SJSA1 (cell line): ENCODE measurements around the genes CNOT9, ZNF142 and WNT10A.

DNA sequence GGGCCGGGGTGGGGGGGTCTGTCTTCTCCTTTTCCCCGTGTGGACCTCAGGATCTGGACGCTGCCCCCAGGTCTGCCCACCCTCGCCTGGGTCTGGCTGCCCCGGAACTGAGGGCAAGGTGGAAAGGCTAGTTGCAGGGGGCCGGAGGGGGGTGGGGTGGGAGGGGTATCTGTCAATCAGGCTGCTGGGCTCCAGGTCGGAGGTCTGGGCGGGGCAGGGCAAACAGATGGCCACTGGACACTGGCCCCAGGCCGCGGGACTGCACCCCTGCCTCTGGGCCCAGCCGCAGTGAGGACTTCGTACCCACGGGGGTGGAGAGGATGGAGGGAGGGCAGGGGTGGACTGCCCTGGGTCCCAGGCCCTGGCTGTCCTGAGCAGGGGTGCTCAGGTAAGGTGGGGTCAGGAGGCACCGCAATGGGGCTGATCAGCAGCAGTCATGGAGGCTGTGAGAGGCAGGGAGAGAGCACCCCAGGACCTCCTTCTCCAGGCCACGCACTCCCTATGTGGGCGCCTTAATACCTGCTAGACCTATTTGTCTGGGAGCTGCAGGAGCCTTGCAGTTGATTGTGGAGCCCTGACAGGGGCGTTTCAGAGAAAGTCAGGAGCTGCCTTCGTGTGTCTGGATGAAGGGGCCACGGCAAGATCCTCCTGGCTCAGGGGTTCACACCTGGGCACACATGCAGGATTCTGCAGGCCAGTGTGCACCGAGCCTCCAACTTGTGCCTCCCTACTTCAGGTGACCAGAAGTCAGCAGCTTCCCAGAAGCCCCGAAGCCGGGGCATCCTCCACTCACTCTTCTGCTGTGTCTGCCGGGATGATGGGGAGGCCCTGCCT, 1.4 kb downstream of the CTDSP1 start:
- RAMPAGE, long total RNA = no peak

- RAMPAGE, long total RNA = no peak
Measured at GRCh38 chr2:218403006-218403635, 3.5 kb downstream of the CTDSP1 start.

DNA sequence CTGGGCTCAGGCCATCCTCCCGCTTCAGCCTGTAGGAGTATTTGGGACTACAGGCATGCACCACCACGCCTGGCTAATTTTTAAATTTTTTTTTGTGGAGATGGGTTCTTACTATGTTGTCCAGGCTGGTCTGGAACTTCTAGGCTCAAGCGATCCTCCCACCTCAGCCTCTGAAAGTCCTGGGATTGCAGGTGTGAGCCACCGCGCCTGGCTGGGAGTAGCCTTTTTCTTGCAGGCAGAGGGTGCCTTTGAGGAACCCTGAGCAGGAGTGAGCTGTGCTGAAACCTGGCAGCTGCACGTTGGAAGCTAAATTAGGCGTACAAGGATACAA, 8.0 kb downstream of the CTDSP1 start:
- RAMPAGE, long total RNA = no peak

DNA sequence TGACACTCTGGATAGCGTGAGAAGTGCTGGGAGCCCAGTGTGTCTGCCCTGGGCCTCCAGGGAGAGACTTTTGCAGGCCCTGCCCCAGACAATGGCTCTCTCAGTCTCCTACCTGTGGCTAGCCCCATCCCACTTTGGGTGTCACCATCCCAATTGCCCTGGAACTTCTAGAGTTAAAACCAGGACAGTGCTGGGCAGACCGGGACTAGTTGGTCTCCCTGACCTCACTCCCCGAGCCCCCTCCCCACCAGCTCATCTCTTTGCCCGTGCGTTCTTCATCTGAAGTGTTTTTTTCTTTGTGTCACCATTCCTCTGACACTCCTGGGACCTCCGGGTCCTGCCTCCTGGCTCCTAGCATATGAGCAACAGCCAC, 354 bp downstream of the VIL1 start:
- RAMPAGE, long total RNA = no peak

DNA sequence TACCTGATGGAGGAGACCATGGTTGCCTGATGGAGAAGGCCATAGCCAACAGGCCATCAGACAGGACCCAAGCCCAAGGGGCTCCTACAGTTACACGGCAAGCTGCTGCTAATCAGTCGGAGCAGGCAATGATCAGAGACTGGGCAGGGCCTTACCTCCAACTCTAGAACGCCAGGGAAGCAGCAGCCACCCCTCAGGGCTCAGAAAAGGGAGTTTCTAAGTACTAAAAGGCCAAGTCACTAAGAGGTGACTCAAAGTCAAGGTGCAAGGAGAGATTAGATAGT, 3.4 kb downstream of the VIL1 start:
- RAMPAGE, long total RNA = no peak

DNA sequence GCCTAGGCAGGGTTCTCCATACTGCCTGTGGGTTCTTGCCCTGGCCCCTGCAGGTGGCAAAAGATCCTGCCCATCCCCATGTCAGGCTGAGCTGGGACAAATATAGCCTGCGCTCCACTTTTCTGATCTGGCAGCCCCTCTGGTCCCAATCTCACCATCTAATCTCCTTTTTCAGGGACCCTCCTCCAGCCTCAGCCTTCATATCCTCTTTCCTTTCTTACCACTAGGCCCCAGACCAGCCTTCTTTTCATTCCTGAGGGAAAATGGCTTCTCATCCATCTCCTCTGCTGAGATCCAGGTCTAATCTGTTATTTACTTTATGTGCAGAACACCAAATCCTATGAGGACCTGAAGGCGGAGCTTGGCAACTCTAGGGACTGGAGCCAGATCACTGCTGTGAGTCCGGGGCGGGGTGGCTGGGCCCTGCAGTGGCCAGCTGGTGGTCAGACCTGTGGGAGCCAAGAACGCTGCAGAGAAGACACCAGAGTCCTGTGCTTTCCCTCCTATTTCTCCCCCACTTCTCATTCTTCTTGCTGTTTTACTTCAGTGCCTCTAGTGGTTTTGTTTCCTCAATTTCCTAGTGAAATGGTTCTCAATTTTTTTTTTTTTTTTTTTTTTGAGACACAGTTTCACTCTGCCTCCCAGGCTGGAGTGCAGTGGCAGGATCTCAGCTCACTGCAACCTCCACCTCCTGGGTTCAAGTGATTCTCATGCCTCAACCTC, 19.6 kb downstream of the VIL1 start:
- RAMPAGE, long total RNA = no peak

GRCh38 chr2:218568399-218569080, at the start of gene CNOT9:
Gene CNOT9, plus strand, starts transcription at chr2:218568839.
- RAMPAGE, long total RNA = start-site peak on the plus strand at chr2:218568567-218568643, 70 and 41 reads in 2 replicates; start-site peak on the plus strand at chr2:218568823-218568929, 1,157 and 663 reads in 2 replicates

GRCh38 chr2:218569081-218569566, 485 bp downstream of the CNOT9 start:
- RAMPAGE, long total RNA = no peak

DNA sequence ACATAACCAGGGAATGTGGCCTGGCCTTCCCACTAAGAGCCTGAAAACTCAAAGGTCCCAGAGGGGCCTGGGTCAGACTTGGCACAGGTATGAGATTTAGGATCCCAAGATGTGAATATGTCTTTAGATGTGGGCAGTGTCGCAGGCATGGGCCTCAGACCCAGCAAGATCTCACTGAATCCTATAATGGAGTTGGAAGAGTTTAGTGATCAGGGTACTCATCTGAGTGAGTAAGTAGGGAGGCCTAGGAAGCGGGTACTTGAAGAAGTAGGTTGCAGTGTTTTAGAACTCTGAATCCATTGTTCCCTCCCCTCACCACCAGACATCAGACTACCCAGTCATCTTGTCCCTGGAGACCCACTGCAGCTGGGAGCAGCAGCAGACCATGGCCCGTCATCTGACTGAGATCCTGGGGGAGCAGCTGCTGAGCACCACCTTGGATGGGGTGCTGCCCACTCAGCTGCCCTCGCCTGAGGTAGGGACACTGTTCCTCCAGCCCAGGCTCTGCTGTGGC, 22.7 kb downstream of the PLCD4 start:
- RAMPAGE, long total RNA = no peak

GRCh38 chr2:218658426-218659075, 872 bp downstream of the ZNF142 start:
- RAMPAGE, long total RNA = no peak

DNA sequence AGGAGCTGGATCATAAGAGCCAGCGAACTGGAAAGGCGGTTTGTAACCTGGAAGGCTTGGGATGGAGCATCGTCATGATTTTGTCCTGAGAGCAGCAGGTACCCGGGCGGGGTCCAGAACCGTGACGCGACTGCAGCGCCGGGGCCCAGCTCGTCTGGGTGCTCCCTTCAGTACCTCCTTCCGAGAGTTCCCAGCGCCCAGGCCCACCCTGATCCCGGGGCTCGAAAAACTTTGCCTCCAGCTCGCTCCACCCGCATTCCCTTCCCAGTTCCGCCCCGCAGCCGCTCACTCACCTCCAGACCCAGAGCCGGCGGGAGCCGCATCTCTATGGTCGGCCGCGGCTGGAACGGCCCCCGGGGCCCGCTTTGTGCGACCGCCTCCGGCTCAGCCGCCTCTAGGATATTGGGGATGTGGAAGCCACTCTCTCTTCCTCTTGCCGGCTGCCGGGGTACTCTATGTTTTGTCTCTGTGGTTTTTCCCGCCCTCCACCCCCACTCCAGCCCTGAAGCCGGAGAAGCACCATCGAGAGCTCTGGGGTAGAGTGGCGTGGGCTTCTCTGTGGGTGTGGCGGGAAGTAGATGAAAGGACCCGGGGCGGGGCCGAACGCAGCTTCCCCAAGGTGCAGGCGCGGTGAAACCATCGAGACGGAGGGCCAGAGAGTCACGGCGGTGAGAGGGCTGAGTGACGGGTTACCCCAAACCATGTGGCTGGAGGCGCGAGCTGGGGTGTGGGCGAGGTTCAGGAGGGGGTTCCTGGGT, at the start of gene ZNF142:
Gene ZNF142, minus strand, starts transcription at position 548 of the 758 bp plus-strand sequence.
- RAMPAGE, long total RNA = start-site peak on the plus strand centred at position 642 of the sequence, 6 bp wide, 47 and 36 reads in 2 replicates

- RAMPAGE, long total RNA = no peak
Measured at GRCh38 chr2:218754003-218754751, 27.8 kb upstream of the CYP27A1 start.

DNA sequence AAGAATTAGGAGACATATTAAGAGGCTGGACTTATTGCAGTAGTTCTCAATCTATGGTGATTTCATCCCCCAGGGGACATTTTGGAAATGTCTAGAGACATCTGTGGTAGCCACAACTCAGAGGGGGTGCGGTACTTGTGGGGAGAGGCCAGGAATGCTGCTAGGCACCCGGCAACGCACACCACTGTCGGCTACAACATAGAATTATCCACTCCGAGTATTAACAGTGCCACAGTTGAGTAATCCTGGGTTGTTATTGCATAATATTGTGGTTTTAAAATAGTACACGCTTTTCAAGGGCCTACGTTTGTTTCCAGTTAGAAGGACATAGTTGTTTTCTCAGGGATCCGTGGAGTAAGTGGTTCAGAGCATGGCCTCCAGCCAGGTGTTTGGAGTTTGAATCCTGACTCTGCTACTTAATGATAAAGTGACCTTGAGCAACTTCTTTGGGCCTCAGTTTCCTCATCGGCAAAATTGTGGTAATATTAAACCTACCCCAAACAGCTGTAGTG, 24.4 kb downstream of the CYP27A1 start:
- RAMPAGE, long total RNA = no peak

DNA sequence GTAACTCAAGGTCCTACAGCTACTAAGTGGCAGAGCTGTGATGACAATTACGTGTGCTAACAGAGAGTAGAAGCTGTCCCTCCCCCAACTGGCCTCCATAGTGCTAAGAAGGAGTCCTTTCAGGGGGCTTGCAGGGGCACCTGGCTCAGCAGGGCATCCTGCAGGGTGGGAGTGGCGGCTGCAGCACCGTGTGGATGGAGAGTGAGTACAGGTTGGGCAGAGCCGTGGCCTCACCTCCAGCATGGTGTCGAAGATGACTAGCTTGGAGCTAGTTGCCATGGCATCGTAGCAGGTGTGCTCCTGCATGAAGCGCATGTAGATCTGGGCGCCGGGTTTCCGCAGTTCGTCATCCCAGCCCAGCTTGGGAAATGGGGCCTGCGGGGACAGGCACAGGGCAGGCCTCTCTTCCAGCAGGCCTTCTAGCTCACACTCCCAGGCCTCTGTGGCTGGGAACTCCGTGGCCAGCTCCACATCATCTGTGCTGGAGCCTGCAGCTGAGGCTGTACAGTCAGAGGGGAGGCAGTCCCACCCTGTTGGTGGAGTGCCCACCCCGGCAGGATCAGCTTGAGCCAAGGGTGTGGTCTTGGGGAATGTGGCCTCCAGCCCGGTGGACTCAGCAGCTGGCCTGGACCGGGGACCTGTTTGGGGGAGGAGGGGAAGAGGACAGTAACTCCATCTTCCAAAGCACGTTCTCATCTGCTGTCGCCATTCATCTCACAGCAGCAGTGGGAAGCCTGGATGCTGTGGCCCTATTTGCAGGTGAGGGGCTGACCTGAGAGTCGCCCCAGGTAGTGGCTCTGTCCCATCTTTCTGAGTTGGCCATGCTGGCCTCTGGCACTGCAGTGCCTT, 29.6 kb upstream of the WNT6 start:
- RAMPAGE, long total RNA = no peak

- RAMPAGE, long total RNA = no peak
Measured at GRCh38 chr2:218834635-218835202, 24.9 kb upstream of the WNT6 start.

DNA sequence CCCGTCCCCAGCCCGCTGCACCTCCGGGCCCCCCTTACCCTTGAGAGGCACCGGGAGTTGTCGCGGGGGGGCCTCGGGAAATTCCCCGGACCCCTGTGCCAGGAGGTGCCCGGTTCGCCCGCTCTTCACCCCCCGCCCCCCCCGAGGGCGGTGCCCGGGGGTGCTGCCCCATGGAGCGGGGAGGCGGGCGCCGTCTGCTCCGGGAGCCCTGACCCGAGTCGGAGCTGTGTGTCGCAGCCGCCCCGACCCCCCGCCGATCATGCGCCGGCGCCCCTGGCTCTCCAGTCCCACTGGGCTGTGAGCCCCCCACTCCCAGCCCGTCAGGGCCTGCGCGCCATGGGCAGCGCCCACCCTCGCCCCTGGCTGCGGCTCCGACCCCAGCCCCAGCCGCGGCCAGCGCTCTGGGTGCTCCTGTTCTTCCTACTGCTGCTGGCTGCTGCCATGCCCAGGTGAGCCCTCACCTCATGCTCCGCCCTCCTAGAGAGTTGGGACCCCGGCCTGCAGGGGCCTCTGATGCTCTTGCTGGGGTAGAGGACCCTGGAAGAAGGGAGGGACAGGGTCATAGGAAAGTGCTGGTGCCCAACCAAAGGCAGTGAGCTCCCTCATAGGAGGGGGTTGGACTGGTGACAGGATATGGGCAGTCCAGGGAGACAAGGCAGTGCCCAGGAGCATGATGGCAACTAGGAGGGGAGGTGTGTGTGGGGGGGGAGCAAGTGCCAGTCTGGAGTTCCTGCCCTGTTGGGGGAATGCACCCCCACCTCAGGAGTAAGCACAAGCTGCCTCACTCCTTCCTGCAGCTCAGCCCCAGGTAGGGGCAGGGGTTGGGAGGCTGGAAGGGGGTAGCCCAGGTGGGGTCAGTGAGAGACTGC, at the start of gene WNT10A:
Gene WNT10A, plus strand, starts transcription at position 193 of the 869 bp plus-strand sequence.
- RAMPAGE, long total RNA = no peak

GRCh38 chr2:219001866-219002383, 8.7 kb upstream of the CRYBA2 start:
- RAMPAGE, long total RNA = no peak

- RAMPAGE, long total RNA = no peak
Measured at GRCh38 chr2:219049257-219049715, 8.0 kb upstream of the CFAP65 start.

DNA sequence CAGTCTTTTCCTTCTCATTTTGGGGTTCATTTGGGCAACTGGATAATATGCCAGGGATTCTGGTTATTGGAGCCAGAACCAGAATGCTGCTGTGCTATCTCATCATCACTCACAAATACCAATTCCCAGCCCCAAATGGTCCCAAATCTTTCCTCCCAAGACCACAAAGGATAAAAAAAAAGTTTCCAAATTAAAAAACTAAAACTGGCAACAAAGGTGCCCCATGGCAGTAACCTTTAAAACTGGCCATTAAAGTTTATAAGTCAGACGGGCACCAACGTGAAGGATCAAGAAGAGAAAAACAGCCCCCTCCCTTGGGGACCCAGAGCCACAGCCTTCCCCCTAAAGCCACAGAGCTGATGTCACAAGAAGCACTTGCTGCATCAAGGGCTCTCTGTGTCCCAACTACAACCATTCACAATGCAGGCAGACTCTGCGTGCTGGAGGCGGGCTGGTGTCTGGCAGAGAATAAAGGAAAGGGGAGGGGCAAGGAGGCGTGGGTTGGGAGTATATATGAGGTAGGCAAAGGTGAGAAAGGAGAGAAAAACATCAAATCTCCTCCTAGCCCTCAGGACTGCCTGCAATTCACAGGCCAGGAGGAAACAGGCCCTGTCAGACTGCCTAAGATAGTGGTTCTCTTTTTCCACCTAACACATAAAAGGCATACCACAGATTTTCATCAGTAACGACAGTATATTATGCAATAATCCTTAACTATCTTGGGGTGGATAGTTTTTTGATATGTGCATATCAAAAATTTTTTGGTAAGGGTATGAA, 48.7 kb upstream of the IHH start:
- RAMPAGE, long total RNA = no peak

- RAMPAGE, long total RNA = no peak
Measured at GRCh38 chr2:219116677-219117473, 43.7 kb downstream of the NHEJ1 start.